ENCODE results near the gene SPOCD1.

DNA sequence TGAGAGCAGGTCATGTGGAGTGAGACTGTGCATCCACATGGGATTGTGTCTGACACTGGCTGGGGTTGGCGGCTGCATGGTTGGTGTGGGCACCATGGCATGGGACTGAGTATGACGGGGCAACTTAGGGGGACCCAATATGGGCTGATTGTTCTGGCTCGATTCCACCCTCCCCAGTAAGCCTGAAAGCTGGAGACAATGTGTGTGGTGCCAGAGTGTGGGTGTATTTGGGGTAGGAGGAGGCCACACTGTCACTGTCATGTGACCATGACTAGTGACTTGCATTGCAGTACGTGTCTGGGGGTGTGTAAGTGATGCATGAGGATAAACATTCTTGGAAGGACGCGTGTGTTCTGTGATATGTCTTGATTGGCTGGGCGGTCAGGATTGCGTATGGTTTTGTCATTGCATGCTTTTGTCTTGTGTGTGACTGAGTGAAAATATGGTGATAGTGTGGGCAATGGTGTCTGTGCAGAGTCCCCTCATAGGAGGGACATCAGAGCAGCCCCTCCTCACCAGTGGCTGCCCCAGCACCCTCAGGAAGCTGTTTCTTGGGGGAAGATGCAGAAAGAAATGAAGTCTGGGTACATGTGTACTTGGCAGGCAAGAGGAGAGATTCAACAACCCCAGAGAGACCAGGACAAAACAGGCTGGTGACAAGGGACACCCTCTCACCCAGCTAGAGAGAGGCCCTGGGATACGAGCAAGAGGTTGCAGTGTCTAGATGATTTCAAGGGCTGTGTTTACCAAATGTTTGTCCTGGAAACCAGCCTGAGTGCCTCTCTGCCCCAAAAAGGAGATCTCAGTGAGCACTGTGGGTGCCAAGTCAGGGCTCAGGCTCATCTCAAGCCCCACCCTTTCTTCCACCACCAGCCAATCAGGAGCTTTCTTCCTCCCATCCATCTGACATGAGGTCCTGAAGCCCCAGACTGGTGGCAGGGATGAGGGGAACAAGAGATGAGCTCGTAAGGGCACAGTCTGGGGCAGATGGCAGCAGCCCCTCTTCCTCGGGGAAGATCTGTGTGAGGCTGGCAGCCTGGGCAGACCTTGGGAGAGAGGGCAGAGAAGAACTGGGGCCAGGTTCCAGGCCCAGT lies 36.2 kb downstream of the SDC3 start:
- PRO-cap = no peak

DNA sequence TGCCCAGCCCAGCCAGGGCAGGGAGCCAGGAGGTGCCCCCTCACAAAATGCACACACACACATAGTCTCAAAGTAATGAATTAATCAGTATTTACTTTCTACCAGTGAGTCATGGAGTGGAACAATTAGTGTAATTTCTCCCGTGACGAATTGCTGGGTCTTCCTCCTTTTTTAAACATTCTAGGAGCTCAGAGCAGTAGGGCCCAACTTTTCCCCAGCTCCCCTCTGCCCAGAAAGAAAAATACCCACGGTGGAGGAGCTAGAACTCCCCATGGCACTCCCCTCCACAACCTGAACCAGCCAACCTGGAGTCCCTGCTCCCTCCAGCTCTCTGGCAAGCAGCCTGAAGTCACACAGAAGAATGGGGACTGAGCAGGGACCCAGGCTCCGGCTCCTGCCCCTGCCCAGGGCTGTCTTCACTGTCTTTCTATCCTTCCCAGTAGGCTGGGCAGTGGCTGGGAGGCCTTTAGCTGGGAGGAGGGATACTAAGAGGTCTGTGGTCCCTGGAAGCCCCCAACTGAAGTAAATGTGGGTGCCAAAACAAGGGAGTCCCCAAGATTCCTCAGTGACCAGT lies 29.2 kb downstream of the SDC3 start:
- PRO-cap = no peak

DNA sequence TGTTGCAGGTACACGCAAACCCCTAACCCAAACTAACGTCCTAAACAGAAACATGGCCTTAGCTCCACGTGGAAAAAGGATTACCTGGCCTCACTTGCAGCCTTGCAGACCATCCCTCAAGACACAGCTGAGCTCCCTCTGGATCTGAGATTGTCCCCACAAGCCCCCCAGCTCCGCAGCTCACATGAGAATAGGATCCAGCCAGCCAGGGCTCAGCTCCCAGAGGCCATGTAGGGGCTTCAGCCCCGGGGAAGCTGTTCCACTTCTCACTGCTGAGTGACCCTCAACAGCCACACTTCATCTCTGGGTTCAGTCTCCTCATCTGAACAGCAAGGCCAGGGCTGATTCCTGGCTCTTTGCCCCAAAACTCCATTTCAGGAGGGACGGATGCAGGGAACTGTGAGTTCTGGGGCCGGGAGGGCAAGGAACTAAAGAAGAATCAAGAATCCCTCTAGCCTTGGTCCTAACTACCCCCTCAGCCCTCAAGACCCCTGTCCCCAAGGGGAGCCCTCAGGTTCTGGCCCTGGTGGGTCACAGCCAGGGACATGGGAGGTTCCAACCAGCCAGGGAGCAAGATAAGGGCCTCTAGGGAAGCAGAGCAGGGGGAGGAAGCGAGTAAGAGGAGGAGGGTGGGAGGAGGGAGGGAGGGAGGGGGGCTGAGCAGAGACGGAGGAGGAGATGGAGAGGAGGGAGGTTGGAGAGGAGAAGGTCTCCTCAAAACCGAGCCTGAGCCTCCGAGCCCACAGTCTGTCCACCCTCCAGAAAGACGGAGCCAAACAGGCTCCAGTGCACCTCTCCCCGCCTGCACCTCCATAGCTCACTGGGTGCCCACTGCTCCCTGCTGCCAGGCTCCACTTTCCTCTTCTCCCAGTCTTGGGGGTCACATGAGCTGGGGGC lies 13.1 kb downstream of the SDC3 start:
- PRO-cap = no peak

- PRO-cap = no peak
These were observed 2.6 kb upstream of the SDC3 start for GRCh38 chr1:30911152-30911546.

- PRO-cap = no peak
These were observed 503 bp upstream of the PUM1 start for GRCh38 chr1:31066052-31066388.

GRCh38 chr1:31072184-31072897 lies 6.8 kb upstream of the PUM1 start:
- PRO-cap = no peak

DNA sequence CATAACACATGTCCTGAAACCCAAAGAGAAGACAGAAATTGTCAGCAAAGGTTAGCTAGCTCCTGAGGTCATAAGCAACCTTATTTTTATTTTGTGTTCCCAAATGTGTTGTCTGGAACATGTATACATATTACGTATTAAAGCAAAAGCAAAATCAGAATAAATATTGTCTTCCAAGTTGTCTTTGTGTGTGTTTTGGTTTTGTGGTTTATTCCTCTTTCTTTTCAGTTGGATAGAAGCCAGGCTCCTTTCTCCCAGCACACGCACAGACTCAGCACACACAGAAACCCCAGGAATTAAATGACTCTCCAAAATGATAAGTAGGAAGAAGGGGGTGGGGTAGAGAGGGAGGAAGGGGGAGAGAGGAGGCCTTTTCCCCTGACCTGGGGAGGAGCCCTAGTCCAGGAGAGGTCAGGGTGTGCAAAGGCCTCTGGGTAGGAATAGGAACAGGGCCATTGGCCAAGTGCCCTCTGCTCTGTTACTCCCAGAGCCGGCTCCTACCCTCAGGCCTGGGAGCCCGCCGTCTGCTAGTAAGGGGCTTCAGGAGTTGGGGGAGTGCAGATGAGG lies 35.5 kb upstream of the PUM1 start:
- PRO-cap = no peak

DNA sequence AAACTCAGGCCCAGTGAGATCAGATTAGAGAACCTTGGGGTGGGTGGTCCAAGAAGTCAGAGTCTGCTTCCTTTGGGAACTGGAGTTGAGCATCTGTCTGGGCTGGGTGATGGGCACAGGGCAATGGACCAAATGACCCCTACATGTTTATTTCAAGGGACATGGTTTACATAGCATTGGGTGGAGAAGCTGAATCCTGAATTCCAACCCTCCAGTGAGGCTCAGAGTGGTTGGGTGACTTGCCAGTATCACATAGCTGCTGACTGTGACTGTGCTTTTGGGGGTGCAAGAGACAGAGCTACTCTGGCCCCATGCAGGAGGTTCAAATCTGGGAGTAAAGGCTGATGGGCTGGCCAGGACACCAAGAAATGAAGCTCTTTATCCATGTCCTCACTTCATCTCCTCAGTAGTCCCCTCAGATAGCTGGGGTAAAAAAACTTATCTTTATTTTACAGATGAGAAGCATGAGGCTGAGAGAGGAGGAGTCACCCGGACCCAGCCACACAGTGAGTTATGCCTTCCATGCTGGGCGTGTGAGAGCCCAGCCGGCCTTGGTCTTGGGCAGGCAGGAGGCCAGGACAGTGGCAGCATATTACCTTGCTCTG lies 3.0 kb upstream of the SERINC2 start:
- PRO-cap = no peak

DNA sequence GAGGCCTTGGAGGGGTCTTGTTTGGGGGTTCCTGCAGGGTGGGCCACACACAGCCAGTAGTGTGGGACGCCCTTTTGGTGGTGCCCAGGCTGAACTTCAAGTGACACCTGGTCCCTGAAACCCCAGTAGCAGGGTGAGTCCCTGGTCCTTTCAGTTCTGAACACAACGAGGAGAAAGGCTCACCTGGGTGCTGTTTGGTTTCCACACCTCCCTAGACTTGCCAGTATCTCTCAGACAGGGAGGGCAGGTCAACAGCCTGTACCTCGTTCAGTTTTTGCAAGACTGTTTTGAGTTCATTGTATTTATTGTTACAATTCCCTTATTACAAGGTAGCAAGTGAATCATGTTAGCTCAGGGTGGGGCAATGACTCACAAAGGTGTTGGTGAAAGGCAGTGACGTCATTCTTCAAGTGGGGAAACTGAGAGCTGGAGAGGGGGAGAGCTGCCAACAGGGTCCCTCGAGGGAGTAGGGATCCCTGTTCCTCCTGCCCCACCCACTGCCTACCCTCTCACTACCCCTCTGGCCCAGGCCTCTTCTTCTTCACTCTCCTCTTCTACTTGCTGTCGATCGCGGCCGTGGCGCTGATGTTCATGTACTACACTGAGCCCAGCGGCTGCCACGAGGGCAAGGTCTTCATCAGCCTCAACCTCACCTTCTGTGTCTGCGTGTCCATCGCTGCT lies 13.3 kb downstream of the SERINC2 start:
- PRO-cap = no peak

- PRO-cap = no peak
These were observed 66.0 kb upstream of the TINAGL1 start for GRCh38 chr1:31510336-31510708.

GRCh38 chr1:31548892-31549488 lies 27.3 kb upstream of the TINAGL1 start:
- PRO-cap = unidirectional peak, plus-strand start at chr1:31549171; unidirectional peak, plus-strand start at chr1:31549396

DNA sequence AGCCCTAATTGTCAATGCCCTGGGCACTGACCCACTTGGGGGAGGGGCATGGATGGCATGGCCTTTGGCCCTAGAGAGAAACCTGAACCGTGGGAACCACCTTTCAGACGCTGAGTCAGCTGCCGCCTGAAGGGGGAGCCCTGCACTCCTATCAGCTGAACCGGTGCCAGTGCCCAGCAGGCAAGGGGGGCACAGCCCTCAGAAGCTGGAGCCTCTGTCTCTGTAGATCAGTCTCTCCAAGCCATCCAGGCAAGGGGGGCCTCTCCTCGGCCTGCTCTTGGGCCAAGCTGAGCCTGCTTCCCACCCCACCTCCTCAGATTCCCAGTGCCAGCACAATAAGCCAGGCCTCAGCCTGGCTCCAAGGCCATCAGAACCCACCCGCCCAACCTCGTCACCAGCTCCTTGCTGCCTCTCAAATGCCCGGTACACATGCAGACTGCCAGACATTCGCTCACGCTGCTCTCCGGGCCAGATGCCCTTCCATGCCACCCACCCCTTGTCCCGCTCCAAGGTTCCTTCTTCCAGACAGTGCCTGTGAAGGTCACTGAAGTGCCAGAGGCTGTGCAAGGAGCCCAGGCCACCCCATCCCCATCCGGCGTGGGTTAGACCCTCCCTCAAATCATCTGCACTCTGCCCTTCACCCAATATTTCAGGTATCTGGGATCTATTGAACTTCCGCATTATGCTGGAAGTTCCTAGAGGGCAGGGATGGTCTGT lies 11.7 kb downstream of the TINAGL1 start:
- PRO-cap = no peak

DNA sequence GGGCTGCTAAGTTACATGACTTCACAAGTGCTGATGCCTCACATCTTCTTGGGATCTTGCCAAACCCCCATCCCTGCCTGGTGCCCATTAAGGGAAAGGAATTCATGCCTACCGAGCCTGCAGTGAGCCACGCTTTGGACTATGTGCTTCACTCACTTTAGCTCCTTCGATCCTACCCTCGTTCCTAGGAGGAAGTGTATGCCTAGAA lies 15.4 kb downstream of the TINAGL1 start:
- PRO-cap = no peak

- PRO-cap = no peak
These were observed 17.5 kb downstream of the ADGRB2 start for GRCh38 chr1:31746623-31747091.

GRCh38 chr1:31784509-31785204 lies 20.5 kb upstream of the ADGRB2 start:
- PRO-cap = no peak

- PRO-cap = no peak
These were observed 17.2 kb downstream of the SPOCD1 start for GRCh38 chr1:31798439-31799167.

DNA sequence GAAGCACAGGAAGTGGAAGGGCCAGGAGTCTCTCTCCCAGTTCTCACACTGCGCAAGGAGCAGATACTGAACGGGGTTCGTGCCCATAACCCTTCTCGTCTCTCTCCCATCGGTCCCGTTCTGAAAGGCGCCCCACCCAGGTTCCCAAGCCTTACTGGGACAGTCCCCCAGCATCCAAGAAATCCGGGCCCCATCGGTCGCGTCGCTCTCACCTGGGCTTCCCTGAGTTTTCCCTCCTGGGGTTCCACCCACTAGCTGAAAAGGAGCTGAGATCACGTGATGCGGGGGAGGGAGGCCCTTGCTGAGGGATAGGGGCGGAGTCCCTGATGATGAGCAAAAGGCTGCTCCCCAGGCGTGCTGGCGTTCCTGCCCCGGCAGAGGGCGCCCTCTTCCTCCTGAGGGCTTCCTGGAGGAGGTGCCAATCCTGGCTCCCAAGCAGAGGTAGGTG lies at the start of gene SPOCD1:
TSS of gene SPOCD1 (minus strand) at position 274 of the 448 bp plus-strand sequence.
- PRO-cap = unidirectional peak, minus-strand start at position 224 of the sequence

GRCh38 chr1:31848674-31849177 lies 32.9 kb upstream of the SPOCD1 start:
- PRO-cap = no peak

DNA sequence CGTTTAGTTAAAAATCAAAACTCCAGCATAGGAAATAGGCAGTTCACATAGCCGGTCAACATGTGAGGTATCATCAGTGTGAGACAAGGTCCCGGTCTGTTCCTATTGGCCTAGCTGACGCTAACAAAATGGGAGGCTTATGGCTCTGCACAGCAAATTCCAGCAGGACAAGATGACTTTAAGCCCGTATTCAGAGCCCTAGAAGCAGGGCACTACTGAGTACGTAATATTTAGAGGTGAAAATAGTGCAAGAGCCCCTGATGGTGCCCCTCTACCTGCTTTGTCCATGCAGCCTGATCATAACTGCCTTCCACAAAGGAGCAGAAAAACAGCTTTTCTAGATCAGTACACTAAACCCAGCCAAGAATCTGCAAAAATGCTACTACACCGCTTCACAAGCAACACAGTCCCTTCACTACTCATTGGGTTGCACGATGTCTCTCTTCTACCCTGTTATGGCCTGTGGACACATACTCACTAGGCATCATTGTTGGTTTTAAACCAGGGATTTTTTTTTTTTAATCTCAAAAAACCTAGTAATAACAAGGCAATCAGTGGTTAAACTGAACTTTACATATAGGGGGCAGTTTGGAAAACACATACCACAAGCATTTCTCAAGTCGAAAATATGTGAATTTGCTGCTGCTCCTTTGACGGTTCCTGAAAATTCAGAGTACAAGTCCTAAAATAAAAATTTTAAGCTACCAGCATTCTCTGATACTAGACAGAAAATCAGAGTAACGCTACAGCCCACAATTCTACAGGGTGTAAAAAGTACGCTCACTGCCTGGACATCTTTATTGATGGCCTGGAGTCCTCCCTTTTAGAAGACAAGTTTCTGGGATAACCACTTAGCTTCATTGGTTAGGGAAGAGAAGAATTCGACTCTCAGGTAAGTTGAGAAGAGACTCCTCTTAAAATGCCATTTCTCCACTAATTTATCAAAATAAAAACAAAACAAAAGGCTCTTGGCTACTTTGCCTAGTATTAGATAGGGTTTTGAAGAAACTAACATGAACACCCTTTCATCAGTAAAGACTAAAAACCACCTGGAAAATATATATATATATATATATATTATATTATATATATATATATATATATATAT lies 30.8 kb downstream of the PTP4A2 start:
- PRO-cap = no peak

- PRO-cap = no peak
These were observed 1.0 kb downstream of the KHDRBS1 start for GRCh38 chr1:32014821-32014930.